Transverse colon (tissue), 4 donors: Measurements from ENCODE around the gene IQCM.

DNA sequence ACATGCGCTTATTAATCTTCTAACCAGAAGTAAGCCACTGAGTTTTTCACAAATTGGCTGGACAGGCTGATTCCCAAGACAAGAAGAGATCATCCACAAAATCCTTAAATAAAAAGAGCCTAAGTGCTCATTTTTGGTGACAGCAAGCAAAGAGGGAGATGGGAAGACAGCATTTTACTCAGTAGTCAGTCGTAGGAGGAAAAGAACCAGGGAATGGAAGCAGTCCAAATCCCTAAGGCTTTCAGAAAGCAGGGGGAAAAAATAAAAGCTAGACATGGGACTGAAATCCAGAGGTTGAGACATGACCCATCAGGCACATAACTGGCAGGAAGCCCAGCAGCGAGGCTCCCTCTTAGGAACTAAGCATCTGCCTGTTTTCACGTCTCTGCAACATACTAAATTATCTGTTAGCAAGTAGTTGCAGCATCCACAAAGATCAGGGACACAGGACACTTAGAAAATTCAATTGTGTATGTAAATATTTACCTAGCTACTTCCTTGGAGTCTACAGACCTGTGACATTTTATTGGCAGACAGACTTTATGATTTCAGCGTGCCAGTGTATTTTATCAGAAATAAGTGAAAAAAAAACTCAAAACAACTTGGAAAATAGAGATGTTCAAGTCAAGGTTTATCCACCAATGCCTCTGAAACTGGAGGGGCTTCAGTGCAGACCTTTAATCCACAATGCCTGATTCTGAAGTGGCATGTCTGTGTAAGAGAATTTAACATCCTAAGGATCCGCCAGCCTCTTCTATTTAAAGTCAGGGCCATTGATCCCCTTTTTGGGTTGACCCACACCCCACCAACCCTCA, 117.9 kb upstream of the EDNRA start:
- PRO-cap: unidirectional peak, minus-strand start at position 394 of the sequence
- RAMPAGE, long total RNA, 4 experiments: no peak in any of the 4 experiments

GRCh38 chr4:147492681-147493163, 11.8 kb downstream of the EDNRA start:
- PRO-cap: unidirectional peak, minus-strand start at chr4:147492882
- RAMPAGE, long total RNA, 4 experiments: no peak in any of the 4 experiments

- PRO-cap: bidirectional peak, plus-strand start at chr4:147733912, minus-strand start at chr4:147733789; bidirectional peak, plus-strand start at chr4:147734193, minus-strand start at chr4:147734085
- RAMPAGE, long total RNA, 4 experiments: start-site peak on the plus strand in 1 of 4 experiments, at chr4:147733852-147733952 at its widest, 21 reads per replicate
These were observed 1.9 kb downstream of the ARHGAP10 start for GRCh38 chr4:147733537-147734531.

- PRO-cap: no peak
- RAMPAGE, long total RNA, 4 experiments: no peak in any of the 4 experiments
These were observed 90.8 kb downstream of the ARHGAP10 start for GRCh38 chr4:147822655-147823107.

DNA sequence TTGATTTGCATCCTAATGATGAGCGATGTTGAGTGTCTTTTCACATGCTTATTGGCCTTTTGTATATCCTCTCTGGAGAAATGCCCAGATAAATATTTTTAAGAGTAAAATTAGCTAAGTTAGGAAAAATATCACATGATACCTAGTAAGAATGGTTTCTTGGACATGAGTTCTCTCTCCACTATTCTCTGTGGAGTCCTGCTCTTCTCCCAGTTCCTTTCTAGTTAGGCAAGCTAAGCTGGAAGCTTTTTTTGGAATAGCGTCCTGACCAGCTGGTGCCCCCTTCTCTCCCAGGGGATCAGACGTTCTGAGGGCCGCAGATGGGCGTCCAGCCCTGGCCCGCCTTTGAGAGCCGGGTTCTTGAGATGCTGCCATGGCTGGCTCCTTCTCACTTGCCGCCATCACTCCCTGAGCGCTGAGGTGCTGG, 132.1 kb downstream of the ARHGAP10 start:
- PRO-cap: no peak
- RAMPAGE, long total RNA, 4 experiments: no peak in any of the 4 experiments

DNA sequence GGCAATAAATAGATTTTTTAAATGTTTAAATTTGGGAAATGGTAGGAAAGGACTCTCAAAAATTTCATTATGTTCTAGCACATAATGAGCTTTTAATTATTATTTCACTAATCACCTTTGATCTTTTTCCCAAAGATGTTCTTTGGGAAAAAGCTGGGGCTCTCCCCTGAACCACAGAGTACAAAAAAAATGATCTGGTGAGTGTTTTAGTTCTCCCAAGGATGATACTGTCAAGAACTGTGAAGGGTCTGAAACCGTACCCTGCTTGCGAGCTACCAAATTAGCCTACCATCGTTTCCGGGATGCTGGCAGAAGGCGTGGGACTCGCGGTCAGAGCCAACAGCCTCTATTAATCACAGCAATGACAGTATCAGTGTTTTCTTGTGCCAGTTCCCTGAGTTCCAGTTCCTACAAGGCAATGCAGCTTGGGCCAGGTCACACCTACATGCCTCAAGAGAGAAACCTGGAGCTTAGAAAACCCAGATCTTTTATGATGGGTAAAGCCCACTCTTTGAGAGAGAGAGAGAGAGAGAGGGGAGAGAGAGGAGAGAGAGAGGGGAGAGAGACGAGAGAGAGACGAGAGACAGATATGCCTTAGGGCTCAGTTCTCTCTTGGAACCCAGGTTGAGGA, 327.7 kb downstream of the ARHGAP10 start:
- PRO-cap: no peak
- RAMPAGE, long total RNA, 4 experiments: no peak in any of the 4 experiments

- PRO-cap: no peak
- RAMPAGE, long total RNA, 4 experiments: start-site peak on the minus strand in 1 of 4 experiments, at chr4:148162514-148162549 at its widest, 5 reads per replicate
These were observed 279.7 kb downstream of the NR3C2 start for GRCh38 chr4:148162280-148163201.

GRCh38 chr4:148216586-148217452, 225.4 kb downstream of the NR3C2 start:
- PRO-cap: no peak
- RAMPAGE, long total RNA, 4 experiments: no peak in any of the 4 experiments

- PRO-cap: no peak
- RAMPAGE, long total RNA, 4 experiments: start-site peak on the minus strand in 2 of 4 experiments, at chr4:148322322-148322858 at its widest, 17 to 20 reads per replicate
These were observed 119.7 kb downstream of the NR3C2 start for GRCh38 chr4:148322227-148323159.

GRCh38 chr4:148425797-148426511, 16.3 kb downstream of the NR3C2 start:
- PRO-cap: no peak
- RAMPAGE, long total RNA, 4 experiments: start-site peak on the minus strand in 1 of 4 experiments, at chr4:148426045-148426260 at its widest, 24 reads per replicate

DNA sequence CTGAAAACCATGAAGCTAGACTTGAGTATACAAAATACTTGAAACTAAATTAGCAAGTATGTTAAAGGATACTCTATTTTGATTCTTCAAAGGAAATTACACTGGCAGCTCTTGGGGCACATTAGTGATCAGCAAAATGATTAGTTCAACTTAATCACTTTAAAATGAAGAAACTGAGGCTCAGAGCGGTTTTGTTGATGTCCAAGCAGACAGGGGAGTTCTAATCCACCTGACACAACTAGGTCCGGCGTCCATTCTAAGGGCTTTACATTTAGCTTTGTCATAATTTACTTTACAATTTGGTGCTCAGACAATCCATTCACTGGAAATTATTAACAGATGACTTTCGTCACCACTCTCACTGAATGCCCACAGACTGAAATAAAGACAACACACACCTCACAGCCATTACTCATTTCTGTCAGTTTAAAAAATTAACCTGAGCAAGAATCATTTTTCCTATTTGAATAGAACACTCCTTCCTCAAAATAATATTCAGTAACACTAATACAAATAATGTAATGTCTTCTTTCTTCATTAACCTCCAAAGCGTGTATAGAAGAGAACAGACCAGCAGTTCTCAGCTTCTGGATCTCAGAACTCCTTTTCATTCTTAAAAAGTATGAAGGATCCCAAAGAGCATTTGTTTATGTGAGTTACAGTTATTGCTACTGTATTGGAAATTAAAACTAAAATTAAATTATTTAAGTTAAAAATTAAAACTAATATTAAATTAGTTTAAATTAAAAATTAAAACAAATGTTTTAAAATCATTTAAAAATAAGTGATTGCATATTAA, 10.7 kb downstream of the NR3C2 start:
- PRO-cap: bidirectional peak, plus-strand start at position 391 of the sequence, minus-strand start at position 236 of the sequence
- RAMPAGE, long total RNA, 4 experiments: start-site peak on the minus strand in 1 of 4 experiments, centred at position 515 of the sequence, 8 reads per replicate

DNA sequence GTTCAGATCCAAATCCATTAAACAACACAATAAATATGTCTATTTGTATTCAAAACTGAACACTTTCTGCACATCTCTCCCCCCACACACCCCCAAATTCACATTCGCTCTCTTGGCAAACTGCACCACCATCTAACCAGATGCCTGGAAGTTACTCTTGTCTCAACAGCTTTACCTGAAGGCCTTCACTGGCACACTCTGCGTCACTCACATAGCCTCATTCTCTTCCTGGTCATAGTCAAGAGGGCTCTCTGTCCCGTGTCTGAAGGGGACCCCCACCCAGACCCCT, 3.0 kb downstream of the NR3C2 start:
- PRO-cap: bidirectional peak, plus-strand start at position 228 of the sequence, minus-strand start at position 134 of the sequence
- RAMPAGE, long total RNA, 4 experiments: no peak in any of the 4 experiments

GRCh38 chr4:148444326-148445219, 2.4 kb upstream of the NR3C2 start:
- PRO-cap: bidirectional peak, plus-strand start at chr4:148444739, minus-strand start at chr4:148444511
- RAMPAGE, long total RNA, 4 experiments: start-site peak on the minus strand in 1 of 4 experiments, at chr4:148444619-148444798 at its widest, 106 reads per replicate

- PRO-cap: no peak
- RAMPAGE, long total RNA, 4 experiments: no peak in any of the 4 experiments
These were observed 535.7 kb downstream of the IQCM start for GRCh38 chr4:149280012-149280312.

DNA sequence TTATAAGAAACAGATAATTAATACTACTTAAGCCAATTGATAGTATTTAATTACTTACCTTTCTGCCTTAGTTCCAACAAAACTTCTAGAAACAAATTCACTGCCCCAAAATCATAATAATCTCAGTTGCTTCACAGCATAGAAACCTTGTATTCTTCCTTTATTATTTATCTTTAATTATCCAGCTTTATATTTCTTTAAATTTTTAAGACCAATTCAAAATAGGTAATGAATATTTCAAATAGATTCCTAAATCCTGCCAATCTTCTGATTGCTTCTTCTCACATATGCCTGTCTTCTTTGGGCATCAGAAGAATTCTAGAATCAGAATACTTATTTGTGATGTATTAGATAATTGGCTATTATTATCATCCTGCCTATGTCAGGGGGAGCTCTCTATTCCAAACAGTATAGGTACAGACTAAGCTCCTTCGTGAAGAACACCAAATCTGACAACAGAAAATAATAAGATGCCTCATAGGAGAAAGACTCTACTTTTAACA, at the start of gene IQCM:
TSS of gene IQCM (minus strand) at position 302 of the 503 bp plus-strand sequence.
- PRO-cap: no peak
- RAMPAGE, long total RNA, 4 experiments: no peak in any of the 4 experiments

DNA sequence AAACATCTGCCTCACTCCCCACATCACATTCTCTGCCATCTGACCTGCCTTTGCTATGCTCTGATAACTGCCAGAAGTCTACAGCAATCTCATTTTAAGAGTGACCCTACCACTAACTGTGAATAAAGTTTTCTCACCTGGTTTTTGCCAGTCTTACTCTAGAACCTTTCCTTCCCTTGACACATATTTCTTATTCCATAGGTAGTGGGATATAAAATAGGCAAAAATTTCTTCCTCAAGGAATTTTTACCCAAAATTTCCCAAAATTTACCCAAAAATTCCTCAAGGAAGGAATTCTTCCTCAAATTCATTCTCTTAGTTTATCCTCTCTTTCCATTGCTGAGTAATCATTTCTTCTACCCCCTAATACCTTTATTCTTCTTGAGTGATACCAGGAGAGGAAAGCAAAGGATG, 191.6 kb upstream of the MAB21L2 start:
- PRO-cap: no peak
- RAMPAGE, long total RNA, 4 experiments: start-site peak on the minus strand in 1 of 4 experiments, centred at position 345 of the sequence, 7 reads per replicate

- PRO-cap: no peak
- RAMPAGE, long total RNA, 4 experiments: no peak in any of the 4 experiments
These were observed 185.9 kb upstream of the MAB21L2 start for GRCh38 chr4:150395976-150396501.

GRCh38 chr4:150575979-150576421, 6.0 kb upstream of the MAB21L2 start:
- PRO-cap: no peak
- RAMPAGE, long total RNA, 4 experiments: no peak in any of the 4 experiments

DNA sequence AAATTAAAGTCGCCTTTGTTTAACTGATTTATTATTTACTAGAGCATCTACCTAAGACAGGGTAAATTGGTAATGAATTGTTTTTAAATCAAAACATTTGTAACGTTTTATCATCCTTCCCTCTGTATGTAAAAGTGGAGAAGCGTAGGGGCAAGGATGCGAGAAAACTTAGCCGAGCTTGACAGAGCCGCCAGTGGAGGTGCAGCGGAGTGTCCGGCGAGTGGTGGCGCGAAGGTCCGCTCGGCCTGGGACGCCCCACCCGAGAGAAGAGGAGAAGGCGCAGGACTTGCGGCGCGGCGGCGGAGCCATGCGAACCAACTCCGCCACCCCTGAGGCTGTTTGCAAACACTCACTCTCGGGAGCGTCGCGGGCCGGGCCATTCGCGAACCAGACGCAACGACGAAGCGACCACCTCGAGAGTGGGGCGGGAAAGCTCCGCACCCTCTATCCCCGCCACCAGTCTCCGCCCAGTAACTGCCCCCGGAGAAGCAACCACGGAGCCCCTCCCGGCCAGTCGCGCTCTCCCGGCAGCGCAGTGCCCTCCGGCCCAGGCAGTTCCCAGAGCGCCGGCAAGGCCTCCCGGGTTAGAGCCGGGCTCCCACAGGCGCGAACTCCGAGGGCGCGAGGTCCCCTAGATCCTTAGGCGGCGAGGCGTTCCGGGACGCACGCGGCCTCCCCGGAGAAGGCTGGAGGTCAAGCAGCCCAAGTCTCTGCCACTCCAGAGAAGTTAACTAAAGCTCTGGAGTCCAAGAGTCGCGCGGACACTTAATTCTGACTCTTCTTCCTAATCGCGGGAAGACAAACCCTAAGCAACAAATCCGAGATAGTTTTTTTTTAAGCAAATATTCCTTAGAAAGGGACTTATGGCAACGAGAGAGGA, 2.2 kb upstream of the MAB21L2 start:
- PRO-cap: unidirectional peak, plus-strand start at position 196 of the sequence; bidirectional peak, plus-strand start at position 473 of the sequence, minus-strand start at position 421 of the sequence
- RAMPAGE, long total RNA, 4 experiments: no peak in any of the 4 experiments

DNA sequence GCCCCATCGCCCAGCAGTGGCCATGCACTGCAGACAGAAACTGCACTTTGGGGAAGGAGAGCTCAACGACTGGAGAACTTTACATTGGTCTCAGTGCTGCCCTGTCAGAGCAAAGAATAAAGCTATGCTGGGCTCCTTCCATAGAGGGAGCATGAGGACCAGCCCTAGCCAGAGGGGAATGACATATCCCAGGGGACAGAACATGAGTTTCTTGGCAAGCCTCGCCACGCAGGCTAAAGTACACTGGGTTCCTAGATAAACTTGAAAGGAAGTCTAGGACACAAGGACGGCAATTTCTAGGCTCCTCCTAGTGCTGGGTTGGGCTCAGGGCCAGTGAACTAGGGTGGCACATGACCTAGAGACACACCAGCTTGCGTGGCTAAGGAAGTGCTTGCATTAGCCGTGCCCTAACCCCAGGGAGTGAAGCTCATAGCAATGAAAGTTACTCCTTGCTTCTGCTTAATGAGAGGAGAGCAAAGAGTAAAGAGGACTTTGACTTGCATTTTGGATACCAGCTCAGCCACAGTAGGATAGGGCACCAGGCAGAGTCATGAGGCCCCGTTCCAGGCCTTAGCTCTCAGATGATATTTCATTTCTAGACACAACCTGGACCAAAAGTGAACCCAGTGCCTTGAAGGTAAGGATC, 141.0 kb downstream of the MAB21L2 start:
- PRO-cap: bidirectional peak, plus-strand start at position 399 of the sequence, minus-strand start at position 180 of the sequence
- RAMPAGE, long total RNA, 4 experiments: no peak in any of the 4 experiments